Type B pancreatic cell (in vitro differentiated cells): ENCODE measurements around a stretch of chr4.

GRCh38 chr4:8228873-8229357 lies 29.8 kb downstream of the SH3TC1 start:
- PRO-cap = no peak

GRCh38 chr4:8242731-8243133 lies 26.8 kb upstream of the HTRA3 start:
- PRO-cap = no peak

- PRO-cap = no peak
These were observed 1.6 kb downstream of the HTRA3 start for GRCh38 chr4:8271223-8271552.

DNA sequence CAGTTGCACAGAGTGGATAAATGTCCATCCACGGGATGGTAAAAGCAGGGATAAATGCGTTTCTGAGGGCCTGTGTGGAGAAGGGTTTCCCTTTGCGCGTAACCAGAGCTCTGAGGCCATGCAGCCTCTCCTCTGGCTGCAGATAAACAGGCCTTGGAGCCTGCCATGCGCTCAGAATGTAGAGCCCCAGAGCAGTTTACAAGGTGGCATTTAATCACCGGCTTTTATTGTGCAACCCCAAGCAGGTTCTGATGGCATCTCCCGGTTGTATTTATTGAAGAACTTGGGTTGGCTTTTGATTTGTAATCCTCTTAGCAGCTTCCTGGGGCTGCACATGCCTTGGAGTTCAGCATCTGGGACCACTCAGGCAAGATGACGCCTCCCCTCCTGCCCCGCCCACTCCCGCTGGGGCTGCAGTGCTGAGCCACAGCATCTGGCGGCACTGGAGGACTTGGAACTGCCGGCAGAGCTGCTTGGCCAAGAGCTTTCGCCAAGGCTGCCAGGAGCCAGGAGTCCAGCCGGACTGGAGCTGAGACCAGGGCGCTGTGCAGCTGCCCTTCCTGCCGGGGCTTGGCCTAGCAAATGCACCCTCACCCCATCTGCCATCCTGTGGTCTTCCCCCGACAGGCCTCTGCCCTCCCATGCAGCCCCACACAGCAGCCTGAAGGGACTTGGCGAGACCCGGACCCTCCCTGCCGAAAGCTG lies 5.2 kb downstream of the HTRA3 start:
- PRO-cap = no peak

DNA sequence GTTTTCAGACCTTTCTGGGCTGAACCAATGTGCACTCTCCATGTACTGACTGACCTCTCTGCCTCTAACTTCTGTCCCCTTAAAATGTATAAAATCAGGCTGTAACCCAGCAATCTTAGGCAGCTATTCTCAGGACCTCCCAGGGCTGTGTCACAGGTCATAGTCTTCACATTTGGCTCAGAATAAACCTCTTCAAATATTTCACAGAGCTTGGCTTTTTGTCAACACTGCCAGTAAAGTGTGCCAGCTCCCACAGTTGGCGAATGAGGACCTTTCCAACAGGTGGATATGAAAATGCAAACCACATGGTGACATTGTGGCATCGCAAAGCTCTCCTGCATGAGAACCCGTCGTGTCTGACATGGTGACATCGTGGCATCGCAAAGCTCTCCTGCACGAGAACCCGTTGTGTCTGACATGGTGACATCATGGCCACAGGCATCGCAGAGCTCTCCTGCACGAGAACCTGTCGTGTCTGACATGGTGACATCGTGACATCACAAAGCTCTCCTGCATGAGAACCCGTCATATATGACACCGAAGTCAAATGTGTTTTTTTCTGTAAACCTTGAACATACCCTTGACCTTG lies 76.3 kb downstream of the ACOX3 start:
- PRO-cap = no peak

- PRO-cap = no peak
These were observed 38.4 kb downstream of the ACOX3 start for GRCh38 chr4:8402112-8402466.

DNA sequence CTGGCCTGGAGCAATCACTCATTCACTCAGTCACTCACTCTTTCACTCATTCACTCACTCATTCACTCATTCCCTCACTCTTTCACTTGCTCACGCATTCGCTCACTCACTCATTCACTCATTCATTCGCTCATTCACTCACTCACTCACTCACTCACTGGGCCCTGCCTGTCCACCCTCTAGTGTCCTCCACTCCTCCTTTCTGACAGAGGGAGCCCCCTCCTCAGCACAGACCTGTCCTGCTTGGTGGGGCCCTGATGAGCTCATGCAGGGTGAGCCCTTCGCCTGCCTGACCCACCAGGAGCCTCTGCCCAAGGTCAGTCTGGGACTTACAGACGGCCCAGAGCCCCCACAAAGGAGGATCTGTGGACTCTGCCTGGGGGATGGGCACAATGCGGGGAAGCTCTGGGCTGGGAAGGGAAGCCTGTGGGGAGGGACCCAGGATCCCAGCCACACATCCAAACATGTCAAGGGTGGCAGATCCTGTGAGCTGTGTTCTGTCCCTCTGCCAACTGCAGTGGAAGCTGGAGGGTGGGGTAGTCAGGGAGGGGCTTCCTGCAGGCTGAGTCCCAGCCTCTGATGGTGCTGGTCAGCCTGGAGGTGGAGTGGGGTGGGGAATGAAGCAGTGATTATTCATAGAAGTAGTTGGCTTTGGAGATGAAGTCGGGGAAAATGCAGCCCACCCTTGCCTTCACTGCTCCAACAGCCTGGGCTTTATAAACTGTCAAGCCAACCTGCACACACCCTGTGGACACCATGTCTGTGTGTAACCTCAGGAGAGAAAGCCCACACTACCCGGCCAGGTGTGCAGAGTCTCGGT lies 18.6 kb downstream of the CPZ start:
- PRO-cap = no peak

DNA sequence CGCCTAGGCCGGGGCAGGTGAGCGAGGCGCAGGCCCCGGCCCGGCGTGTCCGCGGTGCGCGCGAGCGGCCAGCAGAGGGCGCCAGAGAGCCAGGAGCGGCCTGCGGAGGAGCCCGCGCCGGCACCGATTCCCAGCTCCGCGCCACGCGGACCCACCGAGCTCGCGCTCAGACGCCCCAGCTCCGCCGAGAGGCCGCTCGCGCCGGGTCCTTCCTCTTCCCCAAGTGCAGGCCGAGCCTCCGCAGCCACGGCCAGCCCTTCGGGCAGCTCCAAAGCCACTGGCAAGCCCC lies 128.9 kb upstream of the HMX1 start:
- PRO-cap = no peak

- PRO-cap = no peak
These were observed 286 bp downstream of the FAM90A26 start for GRCh38 chr4:9170595-9170794.

GRCh38 chr4:9500366-9500781 lies 56.2 kb downstream of the DEFB131A start:
- PRO-cap = no peak

GRCh38 chr4:9707197-9707754 lies 74.2 kb upstream of the DRD5 start:
- PRO-cap = no peak

- PRO-cap = no peak
These were observed 26.2 kb downstream of the WDR1 start for GRCh38 chr4:10090220-10090881.

GRCh38 chr4:10108296-10109163 lies 8.1 kb downstream of the WDR1 start:
- PRO-cap = no peak

GRCh38 chr4:10118037-10118975 lies 1.7 kb upstream of the WDR1 start:
- PRO-cap = no peak

GRCh38 chr4:10421844-10422116 lies 35.4 kb downstream of the ZNF518B start:
- PRO-cap = no peak

DNA sequence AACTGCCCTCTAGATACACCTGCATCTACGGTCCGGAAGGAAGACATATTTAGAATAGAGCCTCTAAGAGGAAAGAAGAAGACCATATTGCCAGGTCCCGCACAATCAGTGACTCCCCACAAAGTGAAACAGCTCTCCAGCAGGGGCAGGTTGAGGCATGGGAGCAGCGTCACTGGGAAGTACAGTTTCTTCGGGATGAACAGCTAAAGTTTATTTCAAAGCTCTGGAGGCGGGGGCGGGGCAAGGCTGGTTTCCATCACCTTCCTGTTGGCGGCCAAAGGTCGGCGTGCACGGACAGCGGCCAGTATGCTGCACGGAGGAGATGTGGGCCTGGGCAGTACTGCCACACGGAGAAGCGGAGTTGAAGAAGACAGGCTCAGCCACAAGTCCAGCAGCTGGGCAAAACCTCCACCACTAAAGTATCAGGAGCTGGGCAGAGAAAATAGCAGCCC lies 914 bp upstream of the ZNF518B start:
- PRO-cap = no peak

DNA sequence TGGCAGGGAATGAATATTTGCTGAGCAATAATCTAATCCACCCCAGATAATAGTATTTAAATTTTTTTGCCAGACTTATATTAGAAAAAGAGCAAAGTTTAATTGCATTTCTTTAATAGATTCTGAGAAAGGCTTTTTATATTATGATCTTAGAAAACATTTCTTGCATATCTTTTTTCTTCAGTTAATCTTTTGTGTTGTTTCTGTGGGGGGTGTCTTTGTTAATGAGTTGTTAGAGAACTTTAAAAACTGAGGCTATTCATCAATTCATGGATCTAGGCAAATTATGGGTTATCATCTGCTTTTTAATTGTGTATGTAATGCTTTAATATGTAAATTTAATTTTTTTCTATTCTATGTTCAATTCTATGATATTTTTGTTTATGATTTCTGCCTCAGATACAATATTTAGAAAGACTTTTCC lies 309.9 kb downstream of the HS3ST1 start:
- PRO-cap = no peak

- PRO-cap = no peak
These were observed 206.7 kb upstream of the HS3ST1 start for GRCh38 chr4:11635240-11635945.

DNA sequence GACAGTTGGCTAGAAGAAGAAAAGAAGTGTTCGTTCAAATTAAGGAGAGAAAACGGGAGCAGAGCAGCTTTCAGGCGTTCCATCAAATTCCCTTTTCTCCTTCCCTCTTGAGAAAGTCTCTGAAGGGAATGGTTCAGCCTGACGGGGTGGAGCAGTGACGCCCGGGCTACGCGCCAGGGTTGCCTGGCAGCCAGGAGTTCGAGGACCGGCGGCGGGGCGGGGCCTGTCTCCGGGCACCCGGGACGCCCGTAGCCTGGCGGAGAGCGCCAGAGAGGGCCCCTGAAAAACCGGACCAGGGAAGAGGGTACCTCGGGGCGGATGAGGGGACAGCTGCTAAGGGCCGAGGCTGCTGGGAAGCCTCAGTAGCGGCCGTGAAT lies 352 bp upstream of the RAB28 start:
- PRO-cap = bidirectional peak, plus-strand start at position 176 of the sequence, minus-strand start at position 130 of the sequence

- PRO-cap = no peak
These were observed 26.5 kb downstream of the BOD1L1 start for GRCh38 chr4:13601021-13601473.